Amniotic epithelial cell (primary cell): ENCODE measurements around the genes GCAT and JOSD1.

- RRBS = 0% methylated on average over 6 of the region's 82 CpGs
Observed at GRCh38 chr22:37807304-37808390, at the start of gene GCAT. Gene GCAT (plus strand): TSS chr22:37807934.

- RRBS = no CpG with 5 or more reads among the region's 13 CpGs
Observed at GRCh38 chr22:37816599-37816960, 6.6 kb upstream of the GALR3 start.

GRCh38 chr22:37832445-37833280 is 9.5 kb downstream of the GALR3 start:
- RRBS = no CpG with 5 or more reads among the region's 18 CpGs

GRCh38 chr22:37925566-37926175 is 19.6 kb downstream of the MICALL1 start:
- RRBS = no CpG with 5 or more reads among the region's 17 CpGs

GRCh38 chr22:37929308-37929768 is 23.2 kb downstream of the MICALL1 start:
- RRBS = no CpG with 5 or more reads among the region's 5 CpGs

- RRBS = no CpG with 5 or more reads among the region's 16 CpGs
Observed at GRCh38 chr22:37932325-37932910, 21.0 kb downstream of the C22orf23 start.

DNA sequence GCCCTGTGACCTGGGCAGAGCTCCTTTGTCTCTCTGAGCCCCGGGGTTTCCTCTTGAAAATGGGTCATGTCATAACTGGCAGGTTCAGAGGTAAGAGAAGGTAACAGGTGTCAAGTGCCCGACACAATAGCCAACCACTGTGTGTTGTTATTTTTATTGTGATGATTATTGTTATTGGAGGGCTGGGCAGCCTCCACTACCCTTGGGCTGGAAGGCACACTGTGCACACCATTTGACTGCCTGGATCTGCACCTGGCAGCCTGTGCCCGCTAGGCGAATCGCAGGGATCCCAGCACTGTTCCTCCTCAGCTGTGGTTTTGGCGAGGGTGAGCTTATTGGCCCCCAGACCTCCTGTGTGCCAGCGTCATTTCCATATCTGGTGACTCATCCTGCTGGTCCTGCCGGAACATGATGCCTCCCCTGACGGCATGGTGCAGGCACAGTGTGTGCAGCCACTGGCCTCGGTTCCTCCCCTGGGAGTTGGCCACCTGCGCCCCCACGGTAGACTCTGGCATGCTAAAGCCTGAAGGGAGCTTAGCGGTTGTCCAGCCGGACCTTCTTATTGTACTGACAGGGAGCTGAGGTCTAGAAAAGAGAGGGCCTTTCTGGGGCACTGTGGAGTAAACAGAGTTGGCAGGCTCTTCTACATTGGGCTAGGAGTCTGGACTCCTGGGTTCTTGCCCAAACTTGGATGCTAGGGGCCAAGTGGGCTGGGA is 15.5 kb upstream of the SOX10 start:
- RRBS = no CpG with 5 or more reads among the region's 14 CpGs

- RRBS = no CpG with 5 or more reads among the region's 11 CpGs
Observed at GRCh38 chr22:38040971-38041276, 16.3 kb upstream of the PICK1 start.

GRCh38 chr22:38205847-38206349 is 4.1 kb downstream of the MAFF start:
- RRBS = no CpG with 5 or more reads among the region's 5 CpGs

GRCh38 chr22:38221182-38221523 is 19.4 kb downstream of the MAFF start:
- RRBS = no CpG with 5 or more reads among the region's 15 CpGs

- RRBS = no CpG with 5 or more reads among the region's 17 CpGs
Observed at GRCh38 chr22:38298598-38299089, 18.6 kb downstream of the CSNK1E start.

GRCh38 chr22:38498233-38498782 is 7.8 kb downstream of the DDX17 start:
- RRBS = no CpG with 5 or more reads among the region's 9 CpGs

GRCh38 chr22:38614394-38615167 is 41.6 kb downstream of the FAM227A start:
- RRBS = no CpG with 5 or more reads among the region's 7 CpGs

DNA sequence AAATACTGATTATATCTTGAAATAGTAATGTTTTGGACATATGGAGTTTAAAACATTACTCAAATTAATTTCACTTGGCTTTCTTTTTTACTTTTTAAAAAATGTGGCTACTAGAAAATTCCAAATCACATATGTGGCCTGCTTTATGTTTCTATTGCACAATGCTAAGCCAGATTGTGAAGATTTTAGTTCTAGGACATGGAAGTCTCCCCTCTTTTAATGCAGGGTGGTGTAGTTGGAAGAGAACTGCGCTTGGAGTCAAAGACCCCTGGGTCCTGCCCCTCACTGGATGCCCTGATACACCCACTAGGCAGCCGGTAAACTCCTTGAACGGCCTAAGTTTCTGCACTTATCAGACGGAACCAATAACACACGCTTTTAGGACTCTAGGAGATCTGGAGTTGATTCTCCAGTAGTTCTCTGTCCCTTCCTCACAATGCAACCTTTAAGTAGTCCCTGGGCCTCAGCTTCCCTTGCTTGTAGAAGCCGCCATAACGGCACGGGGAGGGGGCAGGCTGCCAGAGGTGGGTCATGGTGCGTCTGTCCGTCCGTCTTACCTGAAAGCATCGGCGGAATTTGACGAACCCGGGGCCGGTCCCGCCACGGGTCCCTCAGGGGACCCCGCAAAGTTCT is 513 bp downstream of the FAM227A start:
- RRBS = 5% methylated on average over 4 of the region's 19 CpGs

DNA sequence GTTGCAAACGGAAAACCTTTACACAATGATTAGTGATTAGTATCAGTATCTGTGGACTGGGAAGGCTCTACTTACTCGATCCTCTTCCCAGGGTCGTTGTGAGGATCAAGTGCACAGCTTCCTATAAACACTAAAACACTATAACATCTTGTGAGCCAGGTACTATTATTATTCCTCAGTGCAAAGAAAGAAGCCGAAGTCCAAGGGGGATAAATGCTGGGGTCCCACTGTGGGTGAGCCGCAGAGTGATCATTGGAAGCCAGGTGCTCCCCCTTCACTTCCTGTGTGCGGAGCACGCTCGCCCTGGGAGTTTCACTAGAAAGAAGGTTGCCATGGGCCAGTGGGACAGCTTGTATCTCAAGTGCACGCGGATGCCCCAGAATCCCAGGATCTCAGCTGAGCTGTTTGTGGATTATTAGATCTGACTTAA is 745 bp downstream of the CBY1 start:
- RRBS = no CpG with 5 or more reads among the region's 10 CpGs

DNA sequence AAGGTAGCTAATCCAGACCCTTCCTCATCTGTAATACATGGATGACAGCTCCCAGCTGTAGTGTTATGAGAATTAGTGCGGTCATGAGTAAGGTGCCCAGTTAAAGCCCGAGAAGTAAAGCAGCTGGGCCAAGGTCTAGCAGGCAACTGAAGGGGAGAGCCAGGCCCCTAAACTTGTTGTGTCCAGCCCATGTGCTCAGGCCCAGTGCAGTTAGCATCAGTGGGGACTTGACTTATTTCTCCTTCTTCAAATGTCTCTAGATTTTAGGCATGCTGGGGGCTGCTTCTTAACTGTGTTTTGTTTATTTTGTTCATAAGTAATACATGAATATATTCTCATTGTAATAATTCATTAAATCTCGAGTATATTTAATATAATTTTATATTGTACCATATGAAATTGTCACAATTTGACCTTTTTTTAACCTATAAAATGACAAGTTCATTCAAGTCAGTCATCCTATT is 1.2 kb downstream of the CBY1 start:
- RRBS = no CpG with 5 or more reads among the region's 3 CpGs

DNA sequence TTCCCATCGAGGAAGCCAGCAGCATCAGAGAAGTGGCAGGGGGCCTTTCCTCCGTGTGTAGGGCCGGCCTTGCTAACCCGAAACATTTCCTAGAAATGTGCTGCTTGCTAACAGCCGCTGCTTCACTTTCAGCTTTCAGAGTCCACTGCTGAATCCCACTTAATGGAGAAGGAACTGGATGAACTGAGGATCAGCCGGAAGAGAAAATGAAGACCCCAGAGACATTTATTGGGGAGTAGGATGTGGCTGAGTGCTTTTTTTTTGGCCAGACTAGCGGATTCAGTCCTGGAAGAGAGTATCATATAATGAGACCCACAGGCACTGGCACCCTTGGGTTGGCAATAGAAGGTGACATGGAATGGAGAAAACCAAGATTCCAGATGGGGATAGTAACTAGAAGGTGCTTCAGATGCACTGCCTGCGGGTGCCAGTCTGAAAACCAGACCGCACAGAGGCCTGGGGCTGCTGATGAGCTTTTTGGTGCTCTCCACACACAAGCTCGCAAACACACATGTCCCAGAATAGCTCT is 8.7 kb upstream of the TOMM22 start:
- RRBS = no CpG with 5 or more reads among the region's 10 CpGs

DNA sequence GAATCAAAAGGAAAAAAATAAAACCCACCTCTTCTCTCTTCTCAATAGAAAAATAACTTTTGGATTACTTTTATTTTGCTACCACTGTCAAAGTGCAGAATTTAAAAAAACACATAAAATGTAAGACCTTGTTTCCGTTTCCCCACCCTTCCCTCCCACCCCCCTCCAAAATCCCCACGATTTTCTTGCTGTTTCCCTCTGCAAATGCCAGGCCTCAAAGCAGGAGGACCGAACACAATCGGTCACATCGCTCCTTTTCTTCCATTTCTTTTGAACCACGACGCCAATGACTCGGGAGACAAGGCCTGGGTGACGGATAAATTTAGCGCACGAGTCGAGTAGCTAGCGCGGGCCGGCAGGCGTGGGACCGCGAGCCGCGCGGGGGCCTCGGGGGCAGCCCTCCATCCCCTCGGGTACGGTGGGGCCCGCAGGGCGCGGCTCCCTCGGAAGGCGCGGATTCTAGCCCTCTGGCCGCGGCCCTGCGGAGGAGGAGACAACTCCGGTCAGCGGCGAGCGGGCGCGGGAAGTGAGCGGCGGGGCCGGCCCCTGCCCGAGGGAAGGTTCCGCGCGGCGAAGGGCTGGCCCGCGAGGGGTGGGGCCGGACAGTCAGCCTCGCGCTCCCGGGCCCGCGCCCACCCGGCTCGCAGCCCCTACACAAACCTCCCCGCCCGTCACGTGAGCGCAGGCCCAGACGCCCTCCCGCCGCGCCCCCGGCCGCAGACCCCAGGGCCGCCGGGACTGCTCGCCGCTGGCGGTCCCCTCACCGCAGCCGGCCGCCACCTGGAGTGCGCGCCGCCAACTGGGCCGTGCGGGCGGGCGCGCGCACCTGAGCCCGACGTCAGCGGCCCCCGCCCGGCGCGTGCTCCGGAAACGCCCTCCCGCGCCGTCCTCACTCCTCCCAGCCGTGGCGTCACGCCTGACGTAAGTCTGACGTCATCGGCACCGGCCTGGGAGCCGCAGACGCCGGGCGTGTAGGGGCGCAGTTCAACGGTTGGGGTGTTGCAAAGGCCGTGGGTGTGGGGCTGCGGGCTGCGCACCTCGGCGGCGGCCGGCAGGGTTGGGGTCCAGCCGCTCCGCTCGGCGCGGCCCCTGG is at the start of gene JOSD1:
TSS of gene JOSD1 (minus strand) at position 804 of the 1,093 bp plus-strand sequence.
- RRBS = 2% methylated on average over 69 of the region's 121 CpGs

DNA sequence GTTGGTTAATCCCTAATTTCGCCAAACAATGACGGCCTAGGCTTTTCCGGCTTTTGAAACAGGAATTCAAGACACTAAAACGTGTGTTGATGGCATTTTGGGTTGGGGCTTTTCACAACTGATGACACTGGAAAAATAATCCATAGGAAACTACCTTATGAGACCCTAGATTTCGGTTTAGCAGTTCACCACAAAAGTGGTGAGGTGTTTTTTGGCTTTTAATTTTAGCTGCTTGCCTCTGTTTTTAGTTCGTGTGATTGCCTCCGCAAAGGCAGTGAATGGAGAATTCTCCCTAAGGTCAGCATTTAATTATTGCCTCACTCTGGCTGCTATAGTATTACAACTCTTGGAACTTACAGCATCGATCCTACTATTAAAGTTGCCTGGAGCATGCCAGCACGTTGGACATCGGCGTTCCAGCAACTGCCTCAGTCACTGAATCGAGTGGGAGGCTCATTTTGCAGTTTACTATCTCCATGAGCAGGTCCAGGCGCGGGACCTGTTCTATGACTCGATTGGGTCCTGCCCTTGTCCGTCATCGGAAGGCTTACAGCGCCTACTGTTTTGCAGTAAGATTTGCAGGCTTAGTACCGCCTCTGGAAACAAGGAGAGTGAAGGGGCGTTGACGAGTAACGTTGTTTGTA is 687 bp upstream of the GTPBP1 start:
- RRBS = no CpG with 5 or more reads among the region's 22 CpGs

DNA sequence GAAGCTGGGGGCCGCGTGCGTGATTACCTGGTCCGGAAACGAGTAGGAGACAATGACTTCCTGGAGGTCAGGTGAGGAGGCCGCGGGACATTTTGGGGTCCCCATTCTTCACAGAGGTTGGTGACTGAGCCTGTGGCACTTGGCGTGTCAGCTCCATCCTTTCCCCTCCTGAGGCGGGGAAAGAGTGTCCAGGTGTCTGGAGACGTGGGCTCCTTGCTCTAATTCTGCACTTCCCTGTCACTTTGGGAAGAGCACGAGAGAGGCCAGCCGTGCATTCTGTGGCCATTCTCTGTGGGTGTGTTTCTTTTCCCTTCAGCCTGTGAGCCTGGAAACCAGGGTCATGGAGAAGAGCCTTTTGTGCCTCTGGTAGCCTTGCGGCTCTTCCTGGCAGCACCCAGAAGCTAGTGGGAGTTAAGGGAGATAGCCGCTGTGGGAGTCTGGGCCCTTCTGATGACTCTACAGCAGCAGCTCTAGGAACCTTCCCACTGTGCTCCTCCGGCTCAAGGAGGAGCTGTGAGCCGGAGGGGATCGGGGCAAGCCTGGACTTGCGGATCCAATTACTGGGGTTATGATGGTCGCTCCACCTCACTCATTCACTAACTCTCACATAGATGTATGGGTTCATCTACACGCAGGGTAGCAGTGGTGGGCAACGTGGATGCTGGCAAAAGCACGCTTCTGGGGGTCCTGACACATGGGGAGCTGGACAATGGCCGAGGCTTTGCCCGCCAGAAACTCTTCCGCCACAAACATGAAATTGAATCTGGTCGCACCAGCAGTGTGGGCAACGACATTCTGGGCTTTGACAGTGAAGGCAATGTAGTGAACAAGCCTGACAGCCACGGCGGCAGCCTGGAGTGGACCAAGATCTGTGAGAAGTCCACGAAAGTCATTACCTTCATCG is 10.5 kb downstream of the GTPBP1 start:
- RRBS = no CpG with 5 or more reads among the region's 31 CpGs